Measurements from ENCODE around the gene TRIM13.

DNA sequence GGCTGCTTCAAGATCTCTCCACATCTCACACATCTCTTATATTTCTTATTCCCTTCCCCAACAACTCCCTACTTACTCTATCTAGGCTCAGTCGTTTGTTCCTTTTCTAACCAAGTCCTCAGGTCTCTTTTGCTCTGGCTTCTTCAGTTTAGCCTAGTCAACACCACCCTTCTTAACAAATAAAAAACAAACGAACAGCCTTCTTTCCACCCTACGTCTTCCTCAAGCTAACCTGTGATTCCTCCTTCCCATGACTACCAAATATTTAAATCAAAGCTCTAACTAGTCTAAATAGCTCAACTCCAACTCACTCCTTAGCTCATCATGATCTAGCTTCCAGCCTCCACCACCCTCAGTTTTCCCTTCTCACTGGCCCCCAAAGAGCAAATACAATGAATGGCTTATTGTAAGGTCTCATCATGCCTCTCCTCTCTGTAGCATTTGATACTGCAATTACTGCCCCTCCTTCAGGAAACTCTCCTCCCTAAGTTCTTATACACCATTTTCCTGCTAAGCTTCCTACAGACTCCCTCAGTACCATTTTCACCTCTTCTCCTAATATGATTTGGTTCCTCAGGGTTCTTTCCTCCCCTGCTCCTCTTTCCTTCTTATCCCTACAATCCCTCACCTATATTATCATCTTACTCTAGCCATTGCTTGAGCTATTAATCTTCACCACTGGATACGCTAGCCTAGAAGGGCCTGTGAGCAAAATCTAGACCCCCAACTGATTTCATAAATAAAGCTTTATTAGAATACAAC is 12.8 kb downstream of the KPNA3 start:
- PRO-cap = no peak

GRCh38 chr13:49938830-49939626 is 2.9 kb upstream of the SPRYD7 start:
- PRO-cap = no peak

- PRO-cap = bidirectional peak, plus-strand start at chr13:49997048, minus-strand start at chr13:49996741; bidirectional peak, plus-strand start at chr13:49997480, minus-strand start at chr13:49997473
These were observed at the start of gene TRIM13 for GRCh38 chr13:49996945-49997804. TSS of gene TRIM13 (plus strand) at chr13:49997042.

DNA sequence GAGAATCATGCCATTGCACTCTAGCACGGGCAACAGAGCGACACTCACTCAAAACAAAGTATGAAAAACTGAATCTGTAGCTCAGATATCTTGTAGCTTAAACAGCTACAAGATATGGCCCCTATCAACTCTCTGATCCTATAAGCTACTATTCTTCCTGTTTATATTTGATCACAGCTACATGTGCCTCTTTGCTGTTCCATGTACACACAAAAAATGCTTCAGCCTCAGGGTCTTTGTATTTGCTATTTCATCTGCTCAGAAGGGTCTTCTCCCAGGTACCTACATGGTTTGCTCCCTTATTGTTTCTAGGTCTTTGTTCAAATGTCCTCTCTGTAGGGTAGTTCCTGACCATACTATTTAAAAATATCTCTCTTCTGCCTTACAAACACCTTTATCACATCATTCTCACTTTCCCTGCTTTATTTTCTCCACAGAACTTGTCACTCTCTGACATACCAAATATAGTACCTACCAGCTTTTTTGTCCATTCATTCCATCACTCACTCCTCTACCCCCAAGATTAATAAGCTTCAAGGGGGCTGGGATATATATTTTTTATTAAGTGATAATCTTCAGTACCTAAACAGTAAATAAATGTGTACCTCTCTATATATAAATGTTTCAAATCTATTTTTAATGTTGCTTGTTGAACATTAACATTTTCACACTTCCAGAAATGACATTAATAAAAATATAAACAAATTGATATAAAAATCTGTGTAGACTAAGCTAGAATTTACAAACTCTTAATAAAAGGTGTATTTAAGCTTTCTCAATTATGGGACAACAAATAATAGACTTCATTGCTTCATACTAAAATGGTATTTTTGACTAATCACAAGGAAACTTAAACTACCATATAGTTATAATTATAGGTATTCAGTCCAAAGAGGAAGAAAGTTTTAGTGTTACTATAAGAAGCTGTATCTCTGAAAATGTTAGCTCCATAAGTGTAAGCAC is 27.9 kb downstream of the KCNRG start:
- PRO-cap = no peak

DNA sequence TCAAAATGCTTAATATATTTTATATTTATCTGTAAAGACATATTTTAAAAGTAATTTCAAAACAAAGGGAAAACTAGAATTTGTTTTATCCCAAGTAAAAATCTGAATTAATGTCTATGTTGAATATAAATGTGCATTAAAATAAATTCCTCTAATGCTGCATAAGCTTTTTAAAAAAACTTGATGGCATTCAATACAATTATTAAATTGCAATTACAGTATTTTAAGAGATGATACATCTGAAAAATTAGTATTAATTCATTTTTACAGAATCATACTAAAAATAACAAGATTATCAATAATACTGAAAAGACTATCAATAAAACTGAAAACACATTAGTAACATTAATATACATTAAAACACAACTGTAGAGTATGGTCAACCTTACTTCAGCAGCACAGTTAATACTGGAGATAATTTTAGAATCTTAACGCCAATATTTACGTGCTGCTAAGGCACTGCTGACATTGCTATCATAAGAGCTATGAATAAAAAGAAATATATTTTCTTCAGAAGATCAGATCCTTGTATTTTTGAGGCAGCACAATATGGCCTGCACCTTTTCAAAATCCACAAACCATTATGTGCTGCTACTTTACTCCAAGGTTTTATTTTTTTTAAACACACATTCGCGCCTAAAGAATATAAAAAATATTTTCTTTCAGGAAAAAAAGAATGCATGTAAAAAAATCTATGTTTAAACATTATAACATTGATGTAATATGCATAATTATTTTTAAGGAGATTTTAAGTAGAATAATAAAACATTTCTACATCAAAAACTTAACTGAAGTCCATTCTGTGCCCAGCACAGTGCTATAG is 33.6 kb downstream of the KCNRG start:
- PRO-cap = no peak

GRCh38 chr13:50081453-50082435 is 66.5 kb downstream of the KCNRG start:
- PRO-cap = bidirectional peak, plus-strand start at chr13:50081652, minus-strand start at chr13:50081599; unidirectional peak, minus-strand start at chr13:50081863; bidirectional peak, plus-strand start at chr13:50082264, minus-strand start at chr13:50081988

DNA sequence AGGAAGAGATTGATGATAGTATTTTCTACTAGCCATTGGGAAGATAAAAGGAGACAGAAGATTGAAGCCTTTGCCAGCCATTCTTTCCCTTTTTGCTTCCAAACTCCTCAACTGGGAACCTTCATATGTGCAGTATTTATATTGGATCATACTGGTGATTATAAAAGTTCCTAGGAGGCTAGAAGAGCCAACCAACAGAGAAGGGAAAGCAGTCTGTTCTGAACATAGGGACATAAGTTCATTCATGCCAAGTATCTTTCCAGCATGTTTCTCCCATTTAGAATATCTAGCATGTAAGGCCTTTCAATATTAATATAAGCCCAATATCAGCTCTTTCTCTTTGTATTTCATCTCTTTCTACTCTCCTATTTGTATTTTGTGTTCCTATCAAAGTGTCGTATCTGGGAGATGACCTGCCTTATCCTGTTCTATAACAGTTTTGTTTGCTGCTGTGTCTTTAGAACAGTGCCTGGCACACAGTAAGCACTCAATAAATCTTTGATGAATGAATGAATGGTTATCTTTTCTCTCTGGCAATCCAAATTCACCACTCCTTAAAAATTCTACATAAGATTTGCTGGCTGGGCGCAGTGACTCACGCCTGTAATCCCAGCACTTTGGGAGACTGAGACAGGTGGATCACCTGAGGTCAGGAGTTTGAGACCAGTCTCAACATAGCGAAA is 89.7 kb downstream of the KCNRG start:
- PRO-cap = no peak

- PRO-cap = no peak
These were observed 99.3 kb downstream of the KCNRG start for GRCh38 chr13:50114331-50115156.

- PRO-cap = bidirectional peak, plus-strand start at chr13:50129965, minus-strand start at chr13:50129692
These were observed 114.1 kb downstream of the KCNRG start for GRCh38 chr13:50129113-50129877.

DNA sequence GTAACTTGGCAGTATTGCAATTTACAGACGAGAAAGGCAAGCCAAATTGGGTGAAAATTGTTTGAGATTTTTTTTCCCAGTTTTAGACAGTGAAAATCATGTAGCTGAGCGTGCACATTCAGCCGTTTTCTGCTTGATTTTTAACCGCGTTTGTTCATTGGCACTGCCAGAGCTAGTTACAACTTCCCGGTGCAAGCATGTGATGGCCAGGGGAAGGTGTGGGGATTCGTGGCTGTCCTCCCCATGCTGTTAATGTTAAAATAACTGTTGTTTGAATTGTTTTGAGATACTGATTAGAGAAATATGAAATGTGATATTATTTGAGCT is 125.5 kb downstream of the KCNRG start:
- PRO-cap = no peak

DNA sequence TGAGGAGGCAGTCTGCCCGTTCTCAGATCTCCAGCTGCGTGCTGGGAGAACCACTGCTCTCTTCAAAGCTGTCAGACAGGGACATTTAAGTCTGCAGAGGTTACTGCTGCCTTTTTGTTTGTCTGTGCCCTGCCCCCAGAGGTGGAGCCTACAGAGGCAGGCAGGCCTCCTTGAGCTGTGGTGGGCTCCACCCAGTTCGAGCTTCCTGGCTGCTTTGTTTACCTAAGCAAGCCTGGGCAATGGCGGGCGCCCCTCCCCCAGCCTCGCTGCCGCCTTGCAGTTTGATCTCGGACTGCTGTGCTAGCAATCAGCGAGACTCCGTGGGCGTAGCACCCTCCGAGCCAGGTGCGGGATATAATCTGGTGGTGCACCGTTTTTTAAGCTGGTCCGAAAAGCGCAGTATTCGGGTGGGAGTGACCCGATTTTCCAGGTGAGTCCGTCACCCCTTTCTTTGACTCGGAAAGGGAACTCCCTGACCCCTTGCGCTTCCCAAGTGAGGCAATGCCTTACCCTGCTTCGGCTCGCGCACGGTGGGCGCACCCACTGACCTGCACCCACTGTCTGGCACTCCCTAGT is 170.5 kb downstream of the KCNRG start:
- PRO-cap = no peak

DNA sequence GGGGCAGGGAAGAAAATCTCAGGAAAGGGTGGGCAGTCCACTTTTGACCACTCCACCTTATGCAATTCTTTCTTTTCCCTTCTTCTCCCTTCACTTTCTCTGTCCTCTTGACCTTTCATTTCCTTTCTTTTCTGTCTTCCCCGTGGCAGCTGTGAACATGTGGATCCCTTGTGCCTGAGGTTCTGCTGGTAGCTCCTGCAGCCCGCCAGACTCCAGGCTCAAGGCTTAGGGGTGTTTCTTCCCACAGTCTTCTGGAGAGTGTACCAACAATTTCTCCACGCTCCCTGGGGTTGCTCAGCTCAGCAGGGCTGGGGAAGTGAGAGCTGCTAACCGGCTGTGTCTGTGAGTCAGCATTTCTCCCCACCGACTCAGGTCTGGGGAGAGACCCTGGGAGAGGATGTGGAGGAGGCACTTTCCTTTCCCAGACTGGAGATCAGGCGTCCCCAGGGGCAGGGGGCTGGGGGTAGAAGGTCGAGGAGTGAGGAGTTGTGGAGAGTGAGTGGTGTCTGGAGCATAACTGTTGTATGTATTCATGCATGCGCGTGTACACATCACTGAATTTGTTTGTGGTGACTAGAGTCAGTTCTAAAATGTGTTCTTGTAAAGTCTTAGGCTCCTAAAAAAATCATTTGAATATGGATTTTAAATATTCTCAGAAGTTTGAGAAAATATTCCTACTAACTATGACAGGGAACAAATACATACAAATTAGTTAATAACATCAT is 193.7 kb downstream of the KCNRG start:
- PRO-cap = no peak

DNA sequence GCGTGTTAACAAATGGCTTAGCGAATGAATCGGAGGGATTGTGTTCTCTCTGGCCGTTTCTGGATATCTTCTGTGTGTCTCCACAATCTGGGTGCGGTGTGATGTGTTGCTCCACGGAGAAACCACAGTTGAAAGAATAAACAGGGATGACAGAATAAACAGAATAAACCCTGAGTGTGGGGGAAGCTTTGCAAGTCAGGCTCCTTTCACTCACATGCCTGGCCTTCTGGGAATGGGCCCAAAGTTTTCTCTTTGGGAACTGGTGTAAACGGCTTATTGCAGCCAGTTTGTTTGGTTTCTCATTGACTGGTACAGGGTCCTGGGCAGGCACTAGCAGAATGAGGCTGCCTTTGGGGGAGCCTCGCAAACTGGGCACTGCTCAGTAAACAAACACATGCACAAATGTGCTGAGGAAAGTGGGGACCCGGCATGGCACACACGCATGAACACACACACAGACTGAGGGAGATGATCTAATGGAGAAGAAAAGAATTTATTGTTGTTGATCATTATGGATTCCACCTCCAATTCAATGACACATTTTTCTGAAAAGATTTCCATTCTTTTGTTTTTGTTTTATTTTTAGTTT is 324.6 kb downstream of the DLEU7 start:
- PRO-cap = no peak

- PRO-cap = no peak
These were observed 2.4 kb downstream of the RNASEH2B start for GRCh38 chr13:50911830-50912590.

- PRO-cap = no peak
These were observed 25.9 kb downstream of the RNASEH2B start for GRCh38 chr13:50935187-50936261.

GRCh38 chr13:51066412-51066881 is 44.6 kb downstream of the C13orf42 start:
- PRO-cap = no peak

DNA sequence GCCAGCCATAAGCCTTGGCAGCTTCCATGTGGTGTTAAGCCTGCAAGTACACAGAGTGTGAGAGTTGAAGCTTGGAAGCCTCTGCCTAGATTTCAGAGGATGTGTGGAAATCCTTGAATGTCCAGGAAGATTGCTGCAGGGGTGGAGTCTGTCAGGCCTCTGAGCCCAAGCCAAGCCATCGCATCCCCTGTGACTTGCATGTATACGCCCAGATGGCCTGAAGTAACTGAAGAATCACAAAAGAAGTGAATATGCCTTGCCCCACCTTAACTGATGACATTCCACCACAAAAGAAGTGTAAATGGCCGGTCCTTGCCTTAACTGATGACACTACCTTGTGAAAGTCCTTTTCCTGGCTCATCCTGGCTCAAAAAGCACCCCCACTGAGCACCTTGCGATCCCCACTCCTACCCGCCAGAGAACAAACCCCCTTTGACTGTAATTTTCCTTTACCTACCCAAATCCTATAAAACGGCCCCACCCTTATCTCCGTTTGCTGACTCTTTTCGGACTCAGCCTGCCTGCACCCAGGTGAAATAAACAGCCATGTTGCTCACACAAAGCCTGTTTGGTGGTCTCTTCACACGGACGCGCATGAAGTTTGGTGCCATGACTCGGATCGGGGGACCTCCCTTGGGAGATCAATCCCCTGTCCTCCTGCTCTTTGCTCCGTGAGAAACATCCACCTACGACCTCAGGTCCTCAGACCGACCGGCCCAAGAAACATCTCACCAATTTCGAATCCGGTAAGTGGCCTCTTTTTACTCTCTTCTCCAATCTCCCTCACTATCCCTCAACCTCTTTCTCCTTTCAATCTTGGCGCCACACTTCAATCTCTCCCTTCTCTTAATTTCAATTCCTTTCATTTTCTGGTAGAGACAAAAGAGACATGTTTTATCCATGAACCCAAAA is 52.2 kb upstream of the FAM124A start:
- PRO-cap = no peak

DNA sequence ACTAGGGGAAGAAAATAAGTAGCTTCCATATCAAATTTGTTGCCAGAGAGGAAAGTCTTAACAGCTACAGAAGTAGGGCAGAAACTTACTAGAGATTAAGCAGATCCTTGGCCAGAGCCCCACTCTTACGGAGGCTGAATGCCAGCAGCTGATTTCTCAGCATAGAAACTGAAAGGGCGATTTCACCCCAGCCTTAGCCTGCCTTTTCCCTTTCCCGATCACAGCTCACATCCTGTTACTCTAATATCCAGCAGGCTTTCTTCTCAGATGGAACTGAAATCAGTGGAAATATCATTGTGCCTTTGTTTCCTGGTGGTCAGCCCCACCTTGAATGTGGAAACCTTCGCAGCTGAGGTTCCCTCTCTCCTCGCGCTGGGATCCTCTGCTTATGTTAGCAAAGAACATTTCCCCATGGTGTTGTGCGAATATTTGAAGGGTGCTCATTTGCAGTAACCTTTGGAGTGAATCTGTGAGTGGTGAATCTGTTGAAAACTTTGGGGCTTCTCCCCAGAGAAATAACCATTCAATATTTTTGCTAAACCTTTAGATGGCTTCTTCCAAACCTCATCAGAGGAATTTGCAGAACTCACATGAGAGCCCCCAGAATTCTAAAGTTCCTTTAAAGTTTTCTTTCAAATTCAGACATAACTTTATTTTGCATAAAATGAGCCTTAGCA is 8.5 kb downstream of the FAM124A start:
- PRO-cap = no peak

GRCh38 chr13:51422580-51423429 is 30.0 kb downstream of the INTS6 start:
- PRO-cap = no peak

- PRO-cap = no peak
These were observed 20.8 kb downstream of the INTS6 start for GRCh38 chr13:51431890-51432573.

All from penis (tissue), 1 donor.